Measurements from ENCODE around the gene OTOS.

DNA sequence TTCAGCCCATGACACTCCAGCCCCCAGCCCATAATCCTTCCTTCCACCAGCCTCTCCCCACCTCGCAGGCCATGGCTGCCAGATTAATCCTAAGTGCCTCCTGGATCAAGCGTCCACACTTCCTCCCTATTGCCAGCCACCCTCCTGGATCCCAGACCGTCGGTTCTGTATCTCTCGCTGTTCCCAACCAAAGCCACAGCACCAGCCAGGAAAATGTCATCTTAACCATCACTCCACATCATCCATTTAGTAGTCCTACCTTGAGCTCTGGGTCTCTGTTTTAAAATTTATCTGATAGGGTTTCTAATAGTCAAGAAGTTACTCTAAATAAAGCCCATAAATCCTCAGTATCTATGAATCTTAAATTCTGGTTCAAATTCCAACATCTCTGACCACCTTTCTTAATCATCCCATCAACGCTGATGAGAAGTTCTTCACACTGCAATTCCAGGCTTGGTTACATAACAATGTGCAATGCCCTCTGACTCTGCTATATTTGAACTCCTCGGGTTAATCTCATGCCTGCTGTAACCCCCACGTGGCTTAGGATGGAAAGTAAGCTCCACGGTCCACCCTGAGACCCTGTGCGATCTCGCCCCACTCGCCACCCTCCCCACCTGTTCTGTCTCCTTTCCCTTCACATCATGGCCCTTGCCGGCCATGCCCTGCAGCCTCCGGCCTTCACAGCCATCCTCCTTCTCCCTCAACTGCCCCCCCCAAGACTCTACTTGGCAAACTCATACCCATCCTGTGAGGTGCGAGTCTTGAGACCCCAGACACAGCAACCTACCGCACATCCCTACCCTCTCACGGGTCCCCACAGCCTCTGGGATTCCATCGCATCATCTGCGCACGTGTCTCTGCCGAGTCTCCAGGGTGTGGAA, 49.2 kb downstream of the NDUFA10 start:
- PRO-cap: no peak
- RAMPAGE, long total RNA, 3 experiments: no peak in any of the 3 experiments

GRCh38 chr2:239977965-239979101, 46.8 kb downstream of the NDUFA10 start:
- PRO-cap: no peak
- RAMPAGE, long total RNA, 3 experiments: no peak in any of the 3 experiments

GRCh38 chr2:240140055-240140870, at the start of gene OTOS:
OTOS (minus strand) TSS chr2:240140658.
- PRO-cap: no peak
- RAMPAGE, long total RNA, 3 experiments: no peak in any of the 3 experiments

DNA sequence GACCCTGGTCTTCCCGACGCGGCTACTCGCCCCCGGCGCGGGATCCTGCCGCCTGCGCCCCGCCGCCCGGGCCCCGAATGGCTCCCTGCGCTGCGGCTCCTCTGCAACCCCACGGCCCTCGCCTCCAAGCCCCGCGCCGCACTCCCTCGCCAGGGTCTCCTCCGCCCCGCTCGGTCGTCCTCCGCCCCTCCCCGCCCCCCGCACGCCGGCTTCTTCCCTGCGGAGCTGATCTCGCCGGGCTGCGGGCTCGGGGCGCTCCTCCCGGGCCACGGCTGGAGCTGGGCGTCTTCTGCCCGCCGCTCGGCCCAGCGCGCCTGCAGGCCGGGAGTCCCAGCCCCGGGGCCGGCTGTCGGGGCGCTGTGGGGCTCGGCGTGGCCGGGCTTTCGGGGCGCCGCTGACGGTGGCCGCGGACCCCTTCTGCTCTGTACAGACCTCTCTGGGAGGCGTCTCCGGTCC, 703 bp downstream of the GPC1 start:
- PRO-cap: no peak
- RAMPAGE, long total RNA, 3 experiments: no peak in any of the 3 experiments

- PRO-cap: no peak
- RAMPAGE, long total RNA, 3 experiments: no peak in any of the 3 experiments
Observed at GRCh38 chr2:240457169-240458452, 22.1 kb downstream of the GPC1 start.

GRCh38 chr2:240467035-240468104, 31.9 kb downstream of the GPC1 start:
- PRO-cap: no peak
- RAMPAGE, long total RNA, 3 experiments: no peak in any of the 3 experiments

DNA sequence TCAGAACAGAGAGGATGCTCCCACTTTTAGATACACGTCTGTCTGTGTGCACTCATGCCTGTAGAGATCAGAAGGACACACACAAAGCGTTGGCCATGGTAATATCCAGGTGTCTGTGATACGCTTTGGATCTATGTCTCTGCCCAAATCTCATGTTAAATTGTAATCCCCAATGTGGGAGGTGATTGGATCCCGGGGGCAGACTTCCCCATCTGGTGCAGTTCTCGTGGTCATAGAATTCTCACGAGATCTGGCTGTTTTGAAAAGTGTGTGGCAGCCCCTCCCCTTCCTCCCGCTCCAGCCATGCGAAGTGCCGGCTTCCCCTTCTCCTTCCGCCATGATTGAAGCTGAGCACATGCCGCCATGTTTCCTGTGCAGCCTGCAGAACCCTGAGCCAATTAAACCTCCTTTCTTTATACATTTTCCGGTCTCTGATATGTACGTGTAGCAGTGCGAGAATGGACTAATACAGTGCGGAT, 42.4 kb downstream of the GPC1 start:
- PRO-cap: no peak
- RAMPAGE, long total RNA, 3 experiments: no peak in any of the 3 experiments

DNA sequence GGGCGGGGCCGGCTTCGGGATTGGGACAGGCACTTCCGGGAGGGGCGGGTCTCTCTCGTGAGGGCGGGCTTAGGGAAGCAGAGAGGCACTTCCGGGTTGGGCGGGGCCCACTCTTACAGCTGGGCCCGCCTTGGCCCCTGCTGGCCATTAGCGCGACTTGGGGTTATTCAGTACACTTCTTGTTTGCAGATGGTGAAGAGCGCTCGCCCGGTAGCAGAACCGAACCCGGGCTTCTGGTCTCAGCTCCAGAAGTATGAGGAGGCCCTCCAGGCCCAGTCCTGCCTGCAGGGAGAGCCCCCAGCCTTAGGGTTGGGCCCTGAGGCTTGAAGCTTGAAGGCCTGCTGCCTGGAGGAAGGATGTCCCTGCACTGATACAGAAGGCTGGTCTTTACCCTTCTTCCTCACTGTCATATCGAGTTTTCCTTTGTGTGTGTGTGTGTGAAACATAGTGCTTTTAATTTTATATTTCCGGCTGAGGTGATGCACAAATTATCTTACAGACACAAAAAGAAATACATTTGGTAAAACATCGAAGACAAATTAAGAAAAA, 1.1 kb downstream of the DUSP28 start:
- PRO-cap: bidirectional peak, plus-strand start at position 173 of the sequence, minus-strand start outside the sequence
- RAMPAGE, long total RNA, 3 experiments: no peak in any of the 3 experiments

- PRO-cap: no peak
- RAMPAGE, long total RNA, 3 experiments: no peak in any of the 3 experiments
Observed at GRCh38 chr2:240567455-240567685, 914 bp upstream of the RNPEPL1 start.

DNA sequence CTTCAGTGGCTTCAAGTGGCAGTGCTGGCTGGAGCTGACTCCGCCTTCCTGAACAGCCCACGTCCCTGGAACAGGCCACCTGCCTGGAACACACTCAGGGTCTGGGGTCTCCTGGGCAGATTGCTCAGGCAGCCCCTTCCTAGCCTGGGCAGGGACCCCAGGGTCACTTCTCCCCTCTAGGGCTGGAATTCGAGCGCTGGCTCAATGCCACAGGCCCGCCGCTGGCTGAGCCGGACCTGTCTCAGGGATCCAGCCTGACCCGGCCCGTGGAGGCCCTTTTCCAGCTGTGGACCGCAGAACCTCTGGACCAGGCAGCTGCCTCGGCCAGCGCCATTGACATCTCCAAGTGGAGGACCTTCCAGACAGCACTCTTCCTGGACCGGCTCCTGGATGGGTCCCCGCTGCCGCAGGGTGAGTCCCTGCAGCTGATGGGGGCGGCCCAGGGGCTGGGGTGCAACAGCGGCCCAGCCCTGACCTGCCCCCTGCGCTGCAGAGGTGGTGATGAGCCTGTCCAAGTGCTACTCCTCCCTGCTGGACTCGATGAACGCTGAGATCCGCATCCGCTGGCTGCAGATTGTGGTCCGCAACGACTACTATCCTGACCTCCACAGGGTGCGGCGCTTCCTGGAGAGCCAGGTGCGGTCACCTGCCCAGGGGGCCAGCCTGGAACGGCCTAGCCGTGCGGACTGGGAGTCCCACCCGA, 8.2 kb downstream of the RNPEPL1 start:
- PRO-cap: no peak
- RAMPAGE, long total RNA, 3 experiments: no peak in any of the 3 experiments

DNA sequence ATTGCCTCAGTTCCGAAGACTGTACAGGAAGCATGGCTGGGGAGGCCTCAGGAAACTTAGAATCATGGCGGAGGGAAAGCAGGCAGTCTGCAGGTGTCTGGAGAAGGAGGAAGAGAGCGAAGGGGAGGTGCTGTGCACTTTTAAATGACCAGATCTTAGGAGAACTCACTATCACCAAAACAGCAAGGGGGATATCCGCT, 13.5 kb downstream of the CAPN10 start:
- PRO-cap: no peak
- RAMPAGE, long total RNA, 3 experiments: no peak in any of the 3 experiments

DNA sequence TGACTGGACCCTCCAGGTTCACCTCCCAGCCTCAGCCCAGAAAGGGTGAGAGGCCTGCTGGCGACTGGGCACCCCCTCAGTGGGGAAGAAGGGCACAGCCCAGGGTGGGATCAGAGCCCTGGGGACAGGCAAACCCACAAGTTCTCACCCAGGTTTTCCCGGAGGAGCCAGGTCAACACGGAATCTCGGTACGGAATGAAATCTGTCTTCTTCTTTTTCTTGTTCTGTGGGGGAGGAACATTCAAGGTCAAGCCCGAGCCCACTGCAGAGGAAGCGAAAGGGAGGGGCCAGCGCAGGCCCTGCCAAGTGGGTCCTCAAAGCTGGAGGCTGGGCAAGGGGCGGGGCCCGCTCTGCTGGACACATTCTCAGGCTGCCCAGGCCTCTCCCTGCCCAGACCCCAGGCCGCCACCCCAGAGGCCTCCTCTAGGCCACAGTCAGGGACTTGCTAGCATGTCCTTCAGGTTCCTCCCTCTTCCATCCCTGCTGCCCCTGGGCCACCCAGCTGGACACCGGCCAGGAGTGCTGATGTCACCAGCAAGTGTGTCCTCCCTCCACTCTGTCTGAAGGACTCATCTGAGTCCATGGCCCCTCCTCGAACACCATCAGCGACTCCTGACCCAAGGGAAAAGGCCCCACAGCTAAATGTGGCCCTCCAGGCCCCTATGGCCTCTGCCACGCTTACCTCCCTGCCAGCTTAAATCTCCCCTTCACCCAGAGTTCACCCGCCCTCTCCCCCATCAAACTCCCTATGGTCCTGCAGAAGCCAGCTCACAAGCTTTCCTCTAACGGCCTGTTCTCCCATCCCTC, 44.1 kb downstream of the KIF1A start:
- PRO-cap: no peak
- RAMPAGE, long total RNA, 3 experiments: no peak in any of the 3 experiments

GRCh38 chr2:240800291-240800723, 19.7 kb downstream of the KIF1A start:
- PRO-cap: no peak
- RAMPAGE, long total RNA, 3 experiments: no peak in any of the 3 experiments

GRCh38 chr2:240831960-240832740, 12.1 kb upstream of the KIF1A start:
- PRO-cap: no peak
- RAMPAGE, long total RNA, 3 experiments: no peak in any of the 3 experiments

- PRO-cap: no peak
- RAMPAGE, long total RNA, 3 experiments: no peak in any of the 3 experiments
Observed at GRCh38 chr2:241048397-241049292, 50.2 kb downstream of the SNED1 start.

GRCh38 chr2:241081987-241083075, 19.8 kb downstream of the MTERF4 start:
- PRO-cap: no peak
- RAMPAGE, long total RNA, 3 experiments: start-site peak on the plus strand in 1 of 3 experiments, at chr2:241082882-241083050 at its widest, 7 reads per replicate

GRCh38 chr2:241126280-241127369, 22.6 kb downstream of the PASK start:
- PRO-cap: no peak
- RAMPAGE, long total RNA, 3 experiments: start-site peak on the minus strand in 1 of 3 experiments, at chr2:241126261-241126965 at its widest, 7 reads per replicate

DNA sequence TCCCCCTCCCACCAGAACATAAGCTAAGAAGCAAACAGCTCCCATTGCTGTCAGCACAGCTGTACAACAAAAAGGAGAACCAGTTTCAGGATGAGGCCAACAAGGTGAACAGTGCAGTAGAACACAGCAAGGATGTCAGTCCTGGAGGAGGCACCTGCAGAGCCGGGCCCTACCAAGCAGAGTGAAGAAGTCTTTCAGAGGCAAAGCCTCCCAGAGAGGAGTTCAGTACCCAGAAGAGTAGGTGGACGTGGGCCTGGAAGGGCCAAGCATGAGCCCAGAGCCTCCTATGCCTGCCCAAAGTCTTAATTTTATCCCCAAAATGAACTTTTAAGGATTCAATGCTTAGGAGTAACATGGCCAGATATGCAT, 983 bp downstream of the PASK start:
- PRO-cap: no peak
- RAMPAGE, long total RNA, 3 experiments: no peak in any of the 3 experiments

DNA sequence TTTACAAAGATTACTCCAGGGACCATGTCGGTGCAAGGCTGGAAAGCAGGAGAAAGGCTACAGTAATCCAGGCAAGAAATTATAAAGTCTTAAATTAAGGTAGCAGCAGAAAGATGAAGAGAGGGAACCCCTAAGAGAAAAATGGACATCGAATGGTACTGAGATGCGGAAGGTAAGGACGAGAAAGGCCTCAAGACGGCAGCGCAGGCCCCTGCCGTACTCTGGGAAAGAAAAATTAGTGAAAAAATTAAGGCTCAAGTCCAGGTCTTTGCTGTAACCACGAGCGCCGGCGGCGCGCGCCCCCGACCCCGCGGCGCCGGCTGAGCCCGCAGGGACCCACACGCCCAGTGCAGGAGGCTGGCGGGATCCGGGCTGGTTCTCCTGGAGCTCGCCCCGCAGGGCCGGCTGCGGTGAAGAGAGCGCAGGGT, 584 bp downstream of the PASK start:
- PRO-cap: no peak
- RAMPAGE, long total RNA, 3 experiments: no peak in any of the 3 experiments

DNA sequence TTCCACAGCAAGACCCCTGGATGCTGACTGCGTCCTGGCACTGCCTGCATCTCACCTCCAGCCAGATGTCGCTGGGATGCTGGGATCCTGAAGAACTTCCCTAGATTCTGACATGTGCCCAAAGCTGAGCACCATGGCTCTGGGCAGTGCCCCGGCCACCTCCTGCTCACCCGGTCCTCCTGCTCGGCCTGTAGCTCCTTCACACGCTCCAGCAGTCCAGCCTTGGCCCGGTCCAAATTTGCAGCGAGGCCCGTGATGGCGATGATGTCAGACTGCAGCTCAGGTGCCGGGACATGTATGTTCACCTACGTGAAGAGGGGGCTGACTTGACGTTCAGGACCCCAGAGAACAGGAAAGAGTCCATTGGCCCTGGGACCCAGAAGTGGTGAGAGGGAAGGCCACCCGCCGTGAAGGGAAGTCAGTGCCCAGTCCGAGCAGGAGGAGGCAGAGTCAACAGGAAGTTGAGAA, 46.5 kb downstream of the ANO7 start:
- PRO-cap: no peak
- RAMPAGE, long total RNA, 3 experiments: no peak in any of the 3 experiments

All from subcutaneous adipose tissue (tissue), 3 donors.